ENCODE data around the genes PHYH and HSPA14.

- PRO-cap, 2 experiments, result no peak in any of the 2 experiments
Measured at GRCh38 chr10:12637667-12638670, 288.6 kb downstream of the CAMK1D start.

GRCh38 chr10:13001334-13001560 lies 266 bp downstream of the CCDC3 start:
- PRO-cap, 2 experiments, result no peak in any of the 2 experiments

GRCh38 chr10:13088292-13088818 lies 11.6 kb upstream of the OPTN start:
- PRO-cap, 2 experiments, result no peak in any of the 2 experiments

DNA sequence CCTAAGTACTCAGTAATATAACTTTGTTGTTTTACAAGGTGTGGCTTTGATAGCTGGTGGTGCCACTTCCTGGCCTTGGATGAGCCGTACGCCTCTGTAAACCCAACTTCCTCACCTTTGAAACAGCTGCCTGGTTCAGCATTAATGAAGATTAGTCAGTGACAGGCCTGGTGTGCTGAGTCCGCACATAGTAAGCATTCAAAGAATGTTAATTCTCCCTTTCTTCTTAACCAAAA lies 8.1 kb downstream of the OPTN start:
- PRO-cap, 2 experiments, result no peak in any of the 2 experiments

DNA sequence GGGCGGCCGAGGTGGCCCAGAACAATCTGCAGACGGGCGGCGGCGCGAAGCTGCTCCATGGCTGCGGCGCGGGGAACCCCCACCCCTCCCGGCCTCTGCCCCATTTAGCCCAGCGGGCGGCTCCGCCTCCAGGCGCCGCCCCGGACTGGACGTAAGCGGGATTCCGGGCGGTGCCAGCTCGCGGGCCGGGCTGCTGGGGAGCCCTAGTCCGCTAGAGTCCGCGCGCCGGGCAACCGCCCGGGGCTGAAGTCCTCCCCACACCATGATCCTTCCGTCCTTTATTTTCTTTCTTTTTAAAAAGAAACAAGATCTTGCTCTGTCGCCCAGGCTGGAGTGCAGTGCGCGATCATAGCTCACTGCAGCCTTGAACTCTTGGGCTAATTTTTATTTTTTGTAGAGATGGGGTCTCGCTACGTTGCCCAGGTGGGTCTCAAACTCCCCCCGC lies at the start of gene PHYH:
Gene PHYH, minus strand, starts transcription at position 81 of the 445 bp plus-strand sequence.
- PRO-cap, 2 experiments, result peak in 2 of 2 experiments; most common plus-strand start position 206 of the sequence (in 2); most common minus-strand start position 77 of the sequence (in 1)

GRCh38 chr10:13390561-13391103 lies 42.5 kb upstream of the SEPHS1 start:
- PRO-cap, 2 experiments, result no peak in any of the 2 experiments

DNA sequence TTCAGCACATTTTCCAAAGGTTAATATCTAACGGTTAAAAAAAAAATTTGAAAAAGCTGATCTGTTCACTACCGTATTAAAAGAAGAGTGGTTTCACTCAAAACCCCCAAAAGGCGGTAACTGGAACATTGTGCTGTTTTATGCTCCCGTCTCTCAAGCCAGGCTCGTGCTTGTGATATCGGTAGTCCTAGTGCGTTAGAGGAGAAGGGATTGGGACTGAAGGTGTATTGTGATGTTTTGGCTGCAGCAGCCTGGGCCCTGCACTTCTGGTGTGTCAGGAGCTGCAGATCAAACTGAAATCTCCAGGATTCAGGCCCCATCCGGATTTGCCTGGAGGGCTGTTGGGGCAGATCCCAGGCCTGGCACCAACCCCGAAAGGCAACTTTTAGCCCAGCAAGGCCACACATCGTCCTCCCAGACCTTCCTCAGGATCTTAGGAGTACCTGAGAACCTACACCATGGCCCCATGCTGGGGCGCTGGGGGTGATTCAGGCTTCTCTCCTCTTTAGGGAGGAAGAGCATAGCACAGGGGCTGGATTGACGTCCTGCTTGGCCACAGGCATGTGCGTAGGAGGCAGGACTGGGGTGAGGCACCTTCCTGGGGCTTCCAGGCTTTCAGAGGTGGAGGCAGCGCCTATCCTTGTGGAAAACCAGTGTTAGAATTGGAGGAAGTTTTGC lies 61.7 kb upstream of the SEPHS1 start:
- PRO-cap, 2 experiments, result no peak in any of the 2 experiments

DNA sequence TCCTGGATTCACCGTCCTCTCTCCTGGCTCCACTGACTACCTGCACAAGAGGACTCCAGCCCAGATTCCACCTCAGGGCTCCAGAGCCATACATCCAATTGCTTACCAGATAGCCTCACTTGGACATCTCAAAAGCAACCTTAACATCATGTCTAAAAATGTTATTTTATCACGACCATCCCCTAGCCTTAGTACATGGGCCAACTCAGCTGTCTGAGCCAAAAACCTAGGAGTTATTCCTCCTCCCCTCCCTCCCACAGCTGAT lies 15.6 kb downstream of the BEND7 start:
- PRO-cap, 2 experiments, result no peak in any of the 2 experiments

GRCh38 chr10:13705021-13705404 lies 118.2 kb downstream of the PRPF18 start:
- PRO-cap, 2 experiments, result no peak in any of the 2 experiments

DNA sequence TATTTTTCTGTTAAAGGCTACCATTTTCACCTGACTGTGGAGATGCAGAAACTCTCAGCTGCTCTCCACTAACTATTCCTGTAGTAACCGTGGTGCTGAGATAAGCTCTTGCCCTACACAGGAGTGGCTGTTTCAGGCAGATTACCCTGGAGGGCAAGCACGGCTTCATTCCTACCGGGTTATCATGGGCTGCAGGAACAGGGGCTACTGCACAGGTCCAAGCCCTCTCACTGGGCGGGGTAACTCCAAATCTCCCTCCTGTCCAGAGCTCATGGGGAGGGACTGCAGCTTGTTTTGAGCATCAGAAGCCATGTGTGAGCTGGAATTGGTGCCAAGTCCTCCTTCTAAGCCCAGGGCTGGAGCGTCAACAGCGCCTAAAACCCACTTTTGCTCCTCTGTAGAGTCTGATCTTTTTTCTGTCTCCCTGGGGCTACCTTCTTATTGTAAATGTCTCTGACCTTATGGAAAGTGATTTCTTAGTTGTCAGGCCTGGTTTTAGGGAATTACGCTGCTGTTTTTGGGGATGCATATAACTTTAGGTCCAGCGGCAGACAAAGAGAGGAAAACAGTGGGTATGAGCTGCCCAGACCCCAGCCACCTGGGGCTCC lies 119.1 kb downstream of the PRPF18 start:
- PRO-cap, 2 experiments, result no peak in any of the 2 experiments

- PRO-cap, 2 experiments, result no peak in any of the 2 experiments
Measured at GRCh38 chr10:13991415-13991669, 339.4 kb downstream of the FRMD4A start.

GRCh38 chr10:14173324-14174085 lies 157.2 kb downstream of the FRMD4A start:
- PRO-cap, 2 experiments, result no peak in any of the 2 experiments

DNA sequence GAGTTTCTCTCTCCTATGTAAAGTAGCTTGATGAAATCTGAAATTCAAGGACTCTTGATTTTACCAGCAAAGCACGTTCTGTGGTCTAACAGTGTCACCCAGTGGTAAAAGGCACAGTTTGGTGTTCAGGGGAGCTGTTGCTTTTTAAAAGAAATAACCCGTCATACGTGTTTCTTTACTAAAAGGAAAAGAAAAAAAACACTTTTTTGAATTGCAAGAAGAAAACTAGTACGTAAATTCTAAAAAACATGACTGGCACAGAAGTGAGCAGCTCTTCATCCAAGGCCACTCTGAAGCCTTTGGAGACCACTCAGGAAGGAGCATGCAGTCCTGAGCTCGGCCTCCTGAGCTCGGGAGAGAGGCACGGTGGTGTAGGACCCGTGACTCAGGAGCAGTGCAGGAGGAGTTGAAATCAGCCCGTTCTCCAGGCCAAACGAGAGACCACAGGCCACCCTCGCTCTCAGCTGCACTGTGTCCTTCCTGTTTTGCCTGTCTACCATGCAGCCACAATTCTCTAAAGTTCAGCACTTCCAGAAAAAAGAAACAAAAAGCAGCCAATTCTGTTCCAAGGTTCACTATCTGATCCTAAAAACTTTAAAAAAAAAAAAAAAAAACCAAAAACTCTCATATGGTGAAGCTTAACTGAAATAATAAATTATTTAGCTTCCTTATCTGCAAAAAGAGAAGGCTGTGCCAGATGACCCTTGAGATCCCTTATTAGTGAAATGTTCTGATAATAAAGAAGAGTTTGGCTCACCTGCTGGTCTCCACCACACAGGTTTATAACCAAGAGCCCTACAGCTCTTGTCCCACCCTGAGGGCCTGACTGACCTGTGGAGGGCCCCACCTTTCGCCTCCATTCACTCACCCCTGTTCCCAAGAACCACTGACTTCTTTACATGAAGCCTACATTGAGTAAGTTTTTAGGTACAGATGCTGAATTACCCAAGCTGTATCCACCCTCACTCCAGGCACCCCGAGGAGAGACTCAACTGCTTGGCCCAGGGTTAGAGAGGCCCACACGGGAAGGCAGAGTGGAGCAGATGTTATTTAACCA lies 212.7 kb upstream of the FRMD4A start:
- PRO-cap, 2 experiments, result no peak in any of the 2 experiments

- PRO-cap, 2 experiments, result no peak in any of the 2 experiments
Measured at GRCh38 chr10:14563596-14563872, 211.2 kb downstream of the FAM107B start.

DNA sequence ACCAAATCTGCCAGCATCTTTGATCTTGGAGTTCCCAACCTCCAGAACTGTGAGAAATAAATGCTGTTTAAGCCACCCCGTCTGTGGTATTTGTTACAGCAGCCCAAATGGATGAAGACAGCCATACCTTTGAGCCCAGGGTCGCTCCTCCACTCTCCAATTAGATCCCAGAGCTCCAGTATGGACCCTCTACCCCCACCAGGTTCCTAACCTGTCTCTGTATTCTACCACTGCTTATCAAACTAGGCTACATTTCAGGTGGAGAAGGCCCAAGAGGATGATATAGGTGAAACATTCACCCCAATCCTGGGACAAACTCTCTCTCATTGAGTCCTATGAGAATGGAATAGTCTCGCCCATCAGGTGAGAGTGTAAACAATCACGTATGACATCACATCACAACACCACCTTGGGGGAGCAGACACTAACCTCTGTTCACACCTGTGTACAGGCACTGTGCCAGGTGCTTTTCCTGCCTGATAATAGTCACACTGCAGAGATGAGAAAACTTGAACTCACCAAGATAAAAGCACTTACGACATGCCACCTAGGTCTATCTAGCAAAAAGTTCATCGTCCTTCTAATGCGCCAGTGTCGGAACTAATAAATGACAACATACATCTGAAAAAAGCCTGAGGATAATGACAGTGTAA lies 187.9 kb downstream of the FAM107B start:
- PRO-cap, 2 experiments, result no peak in any of the 2 experiments

DNA sequence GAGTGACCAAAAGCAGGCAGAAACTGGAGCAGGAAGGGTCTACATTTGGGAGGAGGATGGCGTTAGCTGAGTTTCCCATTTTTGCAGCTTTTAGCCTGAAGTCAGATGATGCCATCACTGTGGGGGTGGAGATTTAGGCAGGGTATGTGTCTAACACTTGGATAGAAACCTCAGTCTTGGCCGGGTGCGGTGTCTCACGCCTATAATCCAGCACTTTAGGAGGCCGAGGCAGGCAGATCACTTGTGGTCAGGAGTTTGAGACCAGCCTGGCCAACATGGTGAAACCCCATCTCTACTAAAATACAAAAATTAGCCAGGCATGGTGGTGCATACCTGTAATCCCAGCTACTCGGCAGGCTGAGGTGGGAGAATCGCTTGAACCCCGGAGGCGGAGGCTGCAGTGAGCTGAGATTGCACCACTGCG lies 140.1 kb downstream of the FAM107B start:
- PRO-cap, 2 experiments, result no peak in any of the 2 experiments

GRCh38 chr10:14674260-14674849 lies 100.3 kb downstream of the FAM107B start:
- PRO-cap, 2 experiments, result no peak in any of the 2 experiments

DNA sequence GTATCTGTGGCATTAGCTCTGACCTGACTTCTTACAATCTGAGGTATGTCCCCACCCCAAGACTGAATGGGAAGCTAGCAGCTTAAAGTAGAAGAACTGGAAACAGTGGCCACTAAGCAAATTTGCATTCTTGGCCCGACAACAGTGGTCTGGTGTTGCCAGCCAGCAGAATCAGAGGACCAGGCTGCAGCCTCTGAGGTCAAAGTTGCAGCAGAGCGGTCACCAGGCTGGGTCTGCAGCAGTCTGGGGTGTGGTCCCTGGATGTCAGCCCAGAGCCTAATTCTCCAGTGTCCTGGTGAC lies 26.3 kb downstream of the FAM107B start:
- PRO-cap, 2 experiments, result no peak in any of the 2 experiments

DNA sequence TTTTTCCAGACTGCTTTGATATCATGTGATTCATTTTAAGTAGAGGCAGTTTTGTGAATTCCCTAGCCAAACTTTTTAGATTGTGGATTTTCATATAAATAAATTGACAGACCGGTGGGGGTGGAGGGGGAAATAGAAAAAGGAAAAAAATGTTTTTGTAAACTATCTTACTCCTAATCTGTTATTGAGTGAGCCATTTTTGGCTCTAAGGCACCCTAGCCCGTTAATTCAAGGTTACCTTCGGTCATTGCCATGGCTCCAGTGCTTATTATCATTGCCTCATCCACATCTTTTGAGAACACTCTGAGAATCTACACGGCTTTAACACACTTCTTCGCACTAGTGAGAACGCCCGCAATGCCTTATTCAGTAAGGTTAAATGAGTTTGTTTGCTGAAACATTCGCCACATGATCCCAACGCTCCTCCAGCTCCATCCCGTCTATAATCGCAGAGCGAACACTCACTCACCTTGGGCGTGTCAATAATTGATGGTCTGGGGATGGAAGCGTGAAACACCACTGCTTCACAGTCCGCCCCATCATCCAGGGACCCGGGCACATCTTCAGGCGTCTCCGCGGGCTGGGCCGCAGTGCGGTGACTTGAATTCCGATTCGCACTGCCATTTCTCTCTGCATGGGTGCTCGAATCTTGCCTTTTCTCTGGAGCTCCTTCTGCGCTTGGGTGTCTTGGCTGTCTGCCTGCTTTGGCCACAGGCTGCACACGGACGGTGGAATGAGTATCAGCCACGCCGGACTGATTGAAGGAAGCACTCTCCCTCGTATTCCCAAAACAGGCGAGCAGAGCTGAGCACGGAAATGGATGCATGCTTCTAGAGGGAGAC lies 692 bp downstream of the FAM107B start:
- PRO-cap, 2 experiments, result no peak in any of the 2 experiments

- PRO-cap, 2 experiments, result peak in 2 of 2 experiments; most common plus-strand start chr10:14838306 (in 2); most common minus-strand start chr10:14838001 (in 2)
Measured at GRCh38 chr10:14837922-14838742, at the start of gene HSPA14. HSPA14 (plus strand) TSS chr10:14838306.